K562 (cell line): ENCODE data around the genes MPHOSPH8, PSPC1, LATS2 and SKA3.

GRCh38 chr13:18408572-18408986, 773.0 kb downstream of the TUBA3C start:
- RAMPAGE, long total RNA = no peak
- RRBS = no CpG with 5 or more reads among the region's 25 CpGs
PRO-cap:
- standard = no peak
- CoPRO, capped RNA only, 2 experiments = no peak in any of the 2 experiments
- CoPRO, capped and uncapped RNA, 2 experiments = no peak in any of the 2 experiments
- CoPRO, uncapped RNA only, 2 experiments = no peak in any of the 2 experiments
CAGE:
- cytosol, long polyA plus RNA = no peak
- long polyA plus RNA = no peak
- nucleolus, long total RNA = no peak
- nucleus, long polyA plus RNA = no peak

DNA sequence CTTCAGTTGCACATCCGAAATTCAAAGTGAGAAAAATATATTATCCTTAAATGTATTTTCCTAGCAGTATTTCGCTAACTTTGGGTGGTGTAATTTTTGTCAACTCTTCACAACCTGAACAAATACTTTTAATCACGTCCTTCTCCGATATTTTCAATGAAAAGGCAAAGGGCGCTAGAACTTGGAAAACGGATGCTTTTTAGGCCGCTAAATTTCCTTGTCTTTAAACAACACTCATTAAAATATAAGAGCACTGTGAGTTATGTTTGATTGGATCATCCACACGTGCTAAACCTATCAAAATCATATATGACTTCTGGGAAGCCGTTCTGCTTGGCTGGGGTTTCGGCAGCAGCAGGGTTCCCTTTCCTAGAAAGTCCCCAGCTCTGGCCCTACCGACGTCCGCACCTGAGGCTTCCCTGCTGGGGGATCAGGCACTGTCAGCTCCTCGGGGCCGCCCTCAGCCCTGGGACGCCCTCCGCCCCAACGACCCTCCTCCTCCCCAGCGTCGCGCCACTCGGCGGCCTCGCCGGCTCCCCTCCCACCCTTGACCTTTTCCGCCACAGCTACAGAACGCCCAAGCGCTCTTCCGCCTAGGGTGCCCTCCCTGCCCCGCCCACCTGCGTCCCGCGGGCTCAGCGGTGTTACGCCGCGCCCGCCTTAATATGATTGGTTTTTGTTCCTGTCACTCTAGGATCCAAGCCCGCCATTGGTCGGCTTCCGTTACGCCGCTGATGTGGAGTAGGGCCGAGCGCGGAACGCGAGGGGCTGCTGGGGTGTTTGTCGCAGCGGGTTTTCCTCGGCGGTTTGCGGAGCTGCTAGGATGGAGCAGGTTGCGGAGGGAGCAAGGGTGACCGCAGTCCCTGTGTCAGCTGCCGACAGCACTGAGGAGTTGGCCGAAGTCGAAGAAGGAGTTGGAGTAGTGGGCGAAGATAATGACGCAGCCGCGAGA, at the start of gene MPHOSPH8:
TSS of gene MPHOSPH8 (plus strand) at position 734 of the 952 bp plus-strand sequence.
- RAMPAGE, long total RNA = start-site peak on the plus strand centred at position 770 of the sequence, 69 bp wide, 3,282 and 2,961 reads in 2 replicates
- RRBS = no CpG with 5 or more reads among the region's 62 CpGs
PRO-cap:
- standard = unidirectional peak, plus-strand start at position 308 of the sequence; bidirectional peak, plus-strand start at position 744 of the sequence, minus-strand start at position 549 of the sequence
- CoPRO, capped RNA only, 2 experiments = peak in 2 of 2 experiments; most common plus-strand start position 744 of the sequence (in 1); most common minus-strand start position 528 of the sequence (in 2)
- CoPRO, capped and uncapped RNA, 2 experiments = no peak in any of the 2 experiments
- CoPRO, uncapped RNA only, 2 experiments = peak in 1 of 2 experiments; most common plus-strand start position 308 of the sequence (in 1)
CAGE:
- cytosol, long polyA plus RNA = start-site peak on the plus strand centred at position 789 of the sequence, 118 bp wide, 472 and 359 reads in 2 replicates
- long polyA plus RNA = start-site peak on the plus strand centred at position 797 of the sequence, 128 bp wide, 202 and 655 reads in 2 replicates
- nucleolus, long total RNA = no peak
- nucleus, long polyA plus RNA = start-site peak on the plus strand centred at position 774 of the sequence, 77 bp wide, 1,260 and 1,388 reads in 2 replicates

- RAMPAGE, long total RNA = no peak
- RRBS = no CpG with 5 or more reads among the region's 9 CpGs
PRO-cap:
- standard = no peak
- CoPRO, capped RNA only, 2 experiments = no peak in any of the 2 experiments
- CoPRO, capped and uncapped RNA, 2 experiments = no peak in any of the 2 experiments
- CoPRO, uncapped RNA only, 2 experiments = no peak in any of the 2 experiments
CAGE:
- cytosol, long polyA plus RNA = no peak
- long polyA plus RNA = no peak
- nucleolus, long total RNA = no peak
- nucleus, long polyA plus RNA = no peak
Observed at GRCh38 chr13:19687252-19688165, 54.0 kb downstream of the MPHOSPH8 start.

- RAMPAGE, long total RNA = no peak
- RRBS = no CpG with 5 or more reads among the region's 28 CpGs
PRO-cap:
- standard = bidirectional peak, plus-strand start at chr13:19783088, minus-strand start at chr13:19782931
- CoPRO, capped RNA only, 2 experiments = peak in 2 of 2 experiments; most common plus-strand start chr13:19783090 (in 2); most common minus-strand start chr13:19782942 (in 2)
- CoPRO, capped and uncapped RNA, 2 experiments = peak in 2 of 2 experiments; most common plus-strand start chr13:19783090 (in 2); most common minus-strand start chr13:19782937 (in 1)
- CoPRO, uncapped RNA only, 2 experiments = peak in 1 of 2 experiments; most common plus-strand start chr13:19783097 (in 1); most common minus-strand start chr13:19782929 (in 1)
CAGE:
- cytosol, long polyA plus RNA = no peak
- long polyA plus RNA = no peak
- nucleolus, long total RNA = no peak
- nucleus, long polyA plus RNA = no peak
Observed at GRCh38 chr13:19782877-19783206, at the start of gene PSPC1. TSS of gene PSPC1 (minus strand) at chr13:19782945.

GRCh38 chr13:19957767-19958653, 517 bp upstream of the ZMYM2 start:
- RAMPAGE, long total RNA = no peak
- RRBS = 28% methylated on average over 18 of the region's 86 CpGs
PRO-cap:
- standard = bidirectional peak, plus-strand start at chr13:19959027, minus-strand start at chr13:19958470
- CoPRO, capped RNA only, 2 experiments = peak in 2 of 2 experiments; most common minus-strand start chr13:19958549 (in 2)
- CoPRO, capped and uncapped RNA, 2 experiments = peak in 1 of 2 experiments; most common minus-strand start chr13:19958560 (in 1)
- CoPRO, uncapped RNA only, 2 experiments = no peak in any of the 2 experiments
CAGE:
- cytosol, long polyA plus RNA = no peak
- long polyA plus RNA = no peak
- nucleolus, long total RNA = no peak
- nucleus, long polyA plus RNA = no peak

DNA sequence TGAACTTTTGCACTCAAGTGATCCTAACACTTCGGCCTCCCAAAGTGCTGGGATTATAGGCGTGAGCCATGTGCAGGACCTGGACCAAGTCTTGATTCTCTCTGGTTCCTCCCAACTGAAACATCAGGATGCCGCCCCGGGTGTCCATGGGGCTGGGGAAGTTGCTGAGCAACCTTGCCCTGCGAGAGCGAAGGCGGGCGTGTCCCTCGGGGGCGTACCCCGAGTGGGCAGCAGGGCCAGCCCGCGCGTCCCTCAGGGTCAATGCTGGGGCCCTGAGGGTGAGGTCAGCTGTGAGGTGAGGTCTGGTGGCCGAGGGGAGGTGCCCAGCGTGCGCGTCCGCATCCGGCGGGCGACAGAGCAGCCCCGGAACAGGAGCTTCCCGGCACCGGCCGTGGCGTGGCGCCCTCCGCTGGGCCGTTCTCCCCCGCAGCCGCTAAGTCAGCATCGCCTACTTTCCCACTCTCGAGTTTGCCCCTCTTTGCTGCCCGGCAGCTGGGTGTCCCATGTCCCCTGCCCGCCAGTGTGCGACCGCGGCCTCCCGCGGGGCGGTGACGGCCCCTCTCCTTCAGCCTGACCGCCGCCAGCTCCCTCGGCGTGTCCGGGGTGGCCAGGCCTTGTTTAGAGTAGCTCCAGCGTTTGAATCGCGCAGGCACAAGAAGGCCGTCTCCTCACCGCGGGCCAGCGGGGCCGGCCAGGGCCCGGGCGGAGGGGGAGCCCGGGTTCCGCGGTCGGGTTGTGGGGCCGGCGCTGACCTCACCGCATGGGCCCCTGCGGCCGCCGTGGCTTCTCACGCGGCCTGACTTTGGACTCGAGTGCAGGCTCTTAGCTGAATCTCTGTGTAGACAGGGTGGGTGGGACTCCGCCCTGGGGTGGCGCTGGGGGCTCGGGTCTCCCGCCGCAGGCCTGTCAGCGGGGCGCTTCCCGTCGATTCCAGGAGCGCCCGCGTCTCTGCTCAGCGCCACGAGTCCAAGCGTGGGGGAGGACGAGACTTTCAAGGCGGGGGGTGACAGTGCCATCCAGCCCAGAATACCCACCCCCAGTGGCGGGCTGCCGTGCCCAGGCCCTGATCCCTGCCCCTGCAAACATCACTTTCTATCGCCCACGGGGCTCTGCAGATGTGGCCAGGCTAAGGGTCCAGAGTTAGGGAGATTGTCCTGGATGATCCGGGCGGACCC, 33.0 kb downstream of the GJA3 start:
- RAMPAGE, long total RNA = no peak
- RRBS = 66% methylated on average over 4 of the region's 94 CpGs
PRO-cap:
- standard = no peak
- CoPRO, capped RNA only, 2 experiments = no peak in any of the 2 experiments
- CoPRO, capped and uncapped RNA, 2 experiments = no peak in any of the 2 experiments
- CoPRO, uncapped RNA only, 2 experiments = no peak in any of the 2 experiments
CAGE:
- cytosol, long polyA plus RNA = no peak
- long polyA plus RNA = no peak
- nucleolus, long total RNA = no peak
- nucleus, long polyA plus RNA = no peak

DNA sequence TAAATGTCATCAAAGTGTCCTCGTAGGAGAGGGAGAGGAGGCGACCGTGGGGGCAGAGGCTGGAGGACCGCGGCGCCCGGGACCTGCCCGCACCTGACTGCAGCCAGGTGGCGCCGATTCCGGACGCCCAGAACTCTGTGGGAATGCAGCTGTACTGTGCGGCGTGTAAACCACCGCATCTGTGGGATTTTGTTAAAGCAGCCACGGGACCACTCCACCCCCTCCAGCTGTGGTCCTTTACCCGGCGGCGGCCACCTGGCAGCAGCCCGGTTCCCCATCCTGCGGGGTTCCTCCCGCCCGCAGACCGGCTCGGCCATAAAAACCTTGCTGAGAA, 32.2 kb downstream of the GJA3 start:
- RAMPAGE, long total RNA = no peak
- RRBS = 72% methylated on average over 10 of the region's 25 CpGs
PRO-cap:
- standard = no peak
- CoPRO, capped RNA only, 2 experiments = no peak in any of the 2 experiments
- CoPRO, capped and uncapped RNA, 2 experiments = no peak in any of the 2 experiments
- CoPRO, uncapped RNA only, 2 experiments = no peak in any of the 2 experiments
CAGE:
- cytosol, long polyA plus RNA = no peak
- long polyA plus RNA = no peak
- nucleolus, long total RNA = no peak
- nucleus, long polyA plus RNA = no peak

DNA sequence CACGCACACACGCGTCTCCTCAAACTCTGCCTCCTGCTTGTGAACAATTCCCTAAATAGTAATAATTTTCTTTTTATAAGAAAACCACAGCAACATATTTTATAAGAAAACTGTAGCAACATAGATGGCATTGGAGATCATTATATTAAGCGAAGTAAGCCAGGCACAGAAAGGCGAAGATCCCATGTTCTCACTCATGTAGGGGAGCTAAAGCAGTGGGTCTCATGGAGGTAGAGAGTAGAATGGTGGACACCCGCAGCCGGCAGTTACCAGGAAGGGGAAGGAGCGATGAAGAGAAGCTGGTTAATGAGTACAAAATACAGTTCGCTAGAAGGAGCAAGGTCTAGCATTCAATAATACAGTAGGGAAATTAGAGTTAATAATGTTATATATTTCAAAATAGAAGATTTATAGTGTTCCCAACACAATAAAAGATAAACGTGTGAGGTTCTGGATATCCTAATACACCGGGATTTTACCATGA, 42.8 kb downstream of the CRYL1 start:
- RAMPAGE, long total RNA = no peak
- RRBS = no CpG with 5 or more reads among the region's 11 CpGs
PRO-cap:
- standard = no peak
- CoPRO, capped RNA only, 2 experiments = no peak in any of the 2 experiments
- CoPRO, capped and uncapped RNA, 2 experiments = no peak in any of the 2 experiments
- CoPRO, uncapped RNA only, 2 experiments = no peak in any of the 2 experiments
CAGE:
- cytosol, long polyA plus RNA = no peak
- long polyA plus RNA = no peak
- nucleolus, long total RNA = no peak
- nucleus, long polyA plus RNA = no peak

GRCh38 chr13:20544554-20545162, 19.0 kb upstream of the CRYL1 start:
- RAMPAGE, long total RNA = no peak
- RRBS = no CpG with 5 or more reads among the region's 7 CpGs
PRO-cap:
- standard = no peak
- CoPRO, capped RNA only, 2 experiments = no peak in any of the 2 experiments
- CoPRO, capped and uncapped RNA, 2 experiments = no peak in any of the 2 experiments
- CoPRO, uncapped RNA only, 2 experiments = no peak in any of the 2 experiments
CAGE:
- cytosol, long polyA plus RNA = no peak
- long polyA plus RNA = no peak
- nucleolus, long total RNA = no peak
- nucleus, long polyA plus RNA = no peak

- RAMPAGE, long total RNA = no peak
- RRBS = no CpG with 5 or more reads among the region's 8 CpGs
PRO-cap:
- standard = no peak
- CoPRO, capped RNA only, 2 experiments = no peak in any of the 2 experiments
- CoPRO, capped and uncapped RNA, 2 experiments = no peak in any of the 2 experiments
- CoPRO, uncapped RNA only, 2 experiments = no peak in any of the 2 experiments
CAGE:
- cytosol, long polyA plus RNA = no peak
- long polyA plus RNA = no peak
- nucleolus, long total RNA = no peak
- nucleus, long polyA plus RNA = no peak
Observed at GRCh38 chr13:20824489-20825246, 50.9 kb upstream of the EEF1AKMT1 start.

DNA sequence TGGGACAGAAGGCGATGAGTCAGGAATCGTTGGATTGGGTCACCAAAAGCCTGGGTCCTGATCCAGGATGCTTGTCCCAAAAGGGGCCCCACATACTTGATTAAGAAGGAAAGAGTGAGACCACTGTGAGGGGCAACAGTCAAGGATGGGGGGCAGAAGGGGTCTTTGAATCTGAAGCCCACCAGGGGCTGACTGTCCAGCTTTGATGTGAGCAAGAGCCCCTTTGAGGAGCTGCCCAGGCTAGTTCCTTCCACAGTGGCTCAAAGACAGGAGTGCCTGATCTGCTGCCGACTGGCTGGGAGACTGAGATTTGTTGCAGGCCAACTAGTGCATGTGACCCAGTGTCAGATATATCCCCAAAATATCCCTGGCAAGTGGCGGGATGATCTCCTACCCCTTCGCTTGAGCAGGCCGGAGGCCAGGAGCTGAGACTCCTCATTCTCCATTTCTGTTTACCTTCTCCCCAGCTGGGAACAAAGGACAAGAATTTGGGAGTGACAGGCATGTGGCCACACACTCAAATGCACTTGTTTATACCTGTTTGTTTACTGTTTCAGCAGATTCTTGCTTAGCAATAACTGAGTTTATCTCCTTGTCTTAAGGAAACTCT, 37.0 kb upstream of the XPO4 start:
- RAMPAGE, long total RNA = no peak
- RRBS = no CpG with 5 or more reads among the region's 6 CpGs
PRO-cap:
- standard = no peak
- CoPRO, capped RNA only, 2 experiments = no peak in any of the 2 experiments
- CoPRO, capped and uncapped RNA, 2 experiments = no peak in any of the 2 experiments
- CoPRO, uncapped RNA only, 2 experiments = no peak in any of the 2 experiments
CAGE:
- cytosol, long polyA plus RNA = no peak
- long polyA plus RNA = no peak
- nucleolus, long total RNA = no peak
- nucleus, long polyA plus RNA = no peak

GRCh38 chr13:21016676-21017214, 44.6 kb downstream of the LATS2 start:
- RAMPAGE, long total RNA = no peak
- RRBS = no CpG with 5 or more reads among the region's 8 CpGs
PRO-cap:
- standard = no peak
- CoPRO, capped RNA only, 2 experiments = no peak in any of the 2 experiments
- CoPRO, capped and uncapped RNA, 2 experiments = no peak in any of the 2 experiments
- CoPRO, uncapped RNA only, 2 experiments = no peak in any of the 2 experiments
CAGE:
- cytosol, long polyA plus RNA = no peak
- long polyA plus RNA = no peak
- nucleolus, long total RNA = no peak
- nucleus, long polyA plus RNA = no peak

- RAMPAGE, long total RNA = no peak
- RRBS = no CpG with 5 or more reads among the region's 12 CpGs
PRO-cap:
- standard = no peak
- CoPRO, capped RNA only, 2 experiments = no peak in any of the 2 experiments
- CoPRO, capped and uncapped RNA, 2 experiments = no peak in any of the 2 experiments
- CoPRO, uncapped RNA only, 2 experiments = no peak in any of the 2 experiments
CAGE:
- cytosol, long polyA plus RNA = no peak
- long polyA plus RNA = no peak
- nucleolus, long total RNA = no peak
- nucleus, long polyA plus RNA = no peak
Observed at GRCh38 chr13:21054285-21055132, 6.9 kb downstream of the LATS2 start.

- RAMPAGE, long total RNA = no peak
- RRBS = 88% methylated on average over 33 of the region's 58 CpGs
PRO-cap:
- standard = no peak
- CoPRO, capped RNA only, 2 experiments = peak in 1 of 2 experiments; most common minus-strand start chr13:21060899 (in 1)
- CoPRO, capped and uncapped RNA, 2 experiments = no peak in any of the 2 experiments
- CoPRO, uncapped RNA only, 2 experiments = no peak in any of the 2 experiments
CAGE:
- cytosol, long polyA plus RNA = no peak
- long polyA plus RNA = no peak
- nucleolus, long total RNA = no peak
- nucleus, long polyA plus RNA = no peak
Observed at GRCh38 chr13:21060582-21060976, 807 bp downstream of the LATS2 start.

- RAMPAGE, long total RNA = no peak
- RRBS = 3% methylated on average over 39 of the region's 93 CpGs
PRO-cap:
- standard = bidirectional peak, plus-strand start at chr13:21061170, minus-strand start at chr13:21061104; bidirectional peak, plus-strand start at chr13:21061692, minus-strand start at chr13:21061586
- CoPRO, capped RNA only, 2 experiments = peak in 2 of 2 experiments; most common plus-strand start chr13:21061201 (in 1); most common minus-strand start chr13:21061104 (in 1)
- CoPRO, capped and uncapped RNA, 2 experiments = peak in 1 of 2 experiments; most common minus-strand start chr13:21061549 (in 1)
- CoPRO, uncapped RNA only, 2 experiments = no peak in any of the 2 experiments
CAGE:
- cytosol, long polyA plus RNA = no peak
- long polyA plus RNA = no peak
- nucleolus, long total RNA = no peak
- nucleus, long polyA plus RNA = start-site peak on the minus strand at chr13:21061566-21061590, 13 and 25 reads in 2 replicates
Observed at GRCh38 chr13:21060977-21061640, at the start of gene LATS2. TSS of gene LATS2 (minus strand) at chr13:21061586.

DNA sequence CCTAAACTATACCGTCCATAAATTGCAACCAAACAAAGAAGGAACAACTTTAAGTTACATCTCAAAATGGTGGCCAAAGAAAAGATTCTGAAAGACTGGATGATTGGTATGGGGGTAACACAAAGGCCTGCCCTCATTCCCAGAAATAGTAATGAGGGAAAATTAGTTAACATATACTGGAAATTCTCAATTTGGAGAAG, 3.8 kb downstream of the SAP18 start:
- RAMPAGE, long total RNA = no peak
- RRBS = no CpG with 5 or more reads among the region's 1 CpG
PRO-cap:
- standard = no peak
- CoPRO, capped RNA only, 2 experiments = no peak in any of the 2 experiments
- CoPRO, capped and uncapped RNA, 2 experiments = no peak in any of the 2 experiments
- CoPRO, uncapped RNA only, 2 experiments = no peak in any of the 2 experiments
CAGE:
- cytosol, long polyA plus RNA = no peak
- long polyA plus RNA = no peak
- nucleolus, long total RNA = no peak
- nucleus, long polyA plus RNA = no peak

- RAMPAGE, long total RNA = start-site peak on the minus strand at chr13:21176486-21176580, 1,698 and 3,360 reads in 2 replicates; start-site peak on the plus strand at chr13:21176641-21176699, 1,130 and 988 reads in 2 replicates
- RRBS = 2% methylated on average over 7 of the region's 110 CpGs
PRO-cap:
- standard = bidirectional peak, plus-strand start at chr13:21176212, minus-strand start at chr13:21176278; bidirectional peak, plus-strand start at chr13:21176696, minus-strand start at chr13:21176547
- CoPRO, capped RNA only, 2 experiments = peak in 2 of 2 experiments; most common plus-strand start chr13:21176667 (in 2); most common minus-strand start chr13:21176272 (in 2)
- CoPRO, capped and uncapped RNA, 2 experiments = peak in 2 of 2 experiments; most common plus-strand start chr13:21176667 (in 2); most common minus-strand start chr13:21176547 (in 2)
- CoPRO, uncapped RNA only, 2 experiments = peak in 2 of 2 experiments; most common plus-strand start chr13:21176667 (in 2); most common minus-strand start chr13:21176468 (in 1)
CAGE:
- cytosol, long polyA plus RNA = start-site peak on the minus strand at chr13:21176486-21176577, 168 and 21 reads in 2 replicates; start-site peak on the plus strand at chr13:21176634-21176697, 154 and 409 reads in 2 replicates
- long polyA plus RNA = start-site peak on the plus strand at chr13:21176645-21176697, 45 and 212 reads in 2 replicates
- nucleolus, long total RNA = no peak
- nucleus, long polyA plus RNA = start-site peak on the plus strand at chr13:21176634-21176699, 588 and 251 reads in 2 replicates
Observed at GRCh38 chr13:21175993-21177010, at the start of gene SKA3. TSS of gene SKA3 (minus strand) at chr13:21176552.

- RAMPAGE, long total RNA = no peak
- RRBS = no CpG with 5 or more reads among the region's 6 CpGs
PRO-cap:
- standard = no peak
- CoPRO, capped RNA only, 2 experiments = no peak in any of the 2 experiments
- CoPRO, capped and uncapped RNA, 2 experiments = no peak in any of the 2 experiments
- CoPRO, uncapped RNA only, 2 experiments = no peak in any of the 2 experiments
CAGE:
- cytosol, long polyA plus RNA = no peak
- long polyA plus RNA = no peak
- nucleolus, long total RNA = no peak
- nucleus, long polyA plus RNA = no peak
Observed at GRCh38 chr13:21310502-21310954, 134.1 kb downstream of the MRPL57 start.